GM12891 (cell line): ENCODE results near the gene COP1.

- RRBS = no CpG with 5 or more reads among the region's 1 CpG
These were observed 1.3 kb downstream of the PRDX6 start for GRCh38 chr1:173478458-173478849.

DNA sequence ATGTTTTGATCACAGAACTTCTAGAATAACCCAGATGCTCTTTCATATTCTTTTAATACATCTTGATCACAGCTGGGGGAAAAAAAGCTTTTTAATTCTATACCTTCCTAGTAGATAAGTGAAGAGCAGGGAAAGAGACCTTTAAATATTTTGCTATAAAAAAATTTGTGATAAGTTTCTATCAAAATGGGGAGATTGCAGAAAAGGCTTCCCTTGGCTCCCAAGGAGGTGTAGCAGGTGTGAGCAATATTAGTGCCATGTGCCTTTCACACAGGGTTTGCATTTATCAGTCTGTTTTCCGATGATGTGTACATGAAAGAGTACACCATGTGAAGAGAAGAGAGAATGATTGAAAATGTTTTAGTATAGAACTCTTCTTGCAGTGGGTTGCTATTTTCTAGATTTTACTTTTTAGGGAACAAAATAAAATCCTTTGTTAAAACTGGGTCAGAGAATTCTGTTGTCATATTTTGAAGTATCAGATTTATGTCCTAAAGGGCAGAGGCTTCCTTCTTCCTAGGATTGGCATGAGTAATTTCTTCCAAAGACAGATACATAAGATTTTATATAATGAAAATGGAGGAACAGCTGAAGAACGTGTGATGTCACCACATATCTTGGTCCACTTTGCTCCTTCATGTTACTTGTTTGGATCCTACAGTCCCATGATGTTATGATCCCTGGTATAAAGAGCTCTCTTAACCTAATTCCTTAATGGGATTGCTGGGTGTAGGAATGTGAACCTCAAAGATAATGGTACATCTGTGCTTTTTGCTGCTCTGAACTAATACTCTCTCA, 11.4 kb downstream of the PRDX6 start:
- RRBS = no CpG with 5 or more reads among the region's 2 CpGs

- RRBS = no CpG with 5 or more reads among the region's 12 CpGs
These were observed 12.2 kb downstream of the PRDX6 start for GRCh38 chr1:173489159-173489842.

GRCh38 chr1:173490772-173491636, 13.9 kb downstream of the PRDX6 start:
- RRBS = no CpG with 5 or more reads among the region's 5 CpGs

DNA sequence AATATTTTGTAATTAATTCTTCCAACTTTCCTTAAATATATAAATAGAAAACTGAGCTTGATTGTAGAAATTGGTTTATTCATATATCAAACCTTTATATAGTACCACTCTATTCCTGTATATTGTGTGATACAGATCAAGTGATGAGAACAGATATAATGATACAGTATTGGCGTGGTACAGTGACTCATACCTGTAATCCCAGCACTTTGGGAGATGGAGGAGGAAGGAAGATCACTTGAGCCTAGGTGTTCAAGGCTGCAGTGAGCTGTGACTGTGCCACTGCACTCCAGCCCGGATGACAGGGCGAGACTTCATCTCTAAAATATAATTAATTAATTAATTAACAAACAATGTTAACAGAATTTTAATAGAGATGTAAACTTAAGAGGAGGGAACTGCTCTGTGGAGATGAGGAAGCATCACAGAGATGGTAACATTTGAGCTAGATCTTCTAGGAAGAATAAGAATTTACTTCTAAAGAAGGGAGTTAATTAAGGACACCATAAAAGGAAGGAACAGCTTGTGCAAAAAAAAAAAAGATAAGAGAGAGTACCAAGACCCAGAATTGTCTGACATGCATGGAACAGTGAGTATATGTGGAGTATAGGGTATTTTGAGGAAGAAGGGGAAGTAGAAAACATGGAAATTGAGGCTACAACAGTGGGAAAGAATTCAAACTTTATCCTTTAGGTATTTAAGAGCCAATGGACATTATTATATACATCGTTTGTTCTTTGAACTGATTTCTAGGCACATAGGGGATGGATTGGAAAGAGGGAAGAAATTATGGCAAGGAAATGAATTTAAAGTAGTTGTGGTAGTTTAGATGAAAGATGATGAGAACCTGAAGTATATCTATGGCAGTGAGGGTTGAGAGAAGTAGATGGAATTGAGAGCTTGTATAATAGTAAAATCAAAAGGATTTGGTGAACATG, 5.3 kb downstream of the KLHL20 start:
- RRBS = no CpG with 5 or more reads among the region's 4 CpGs

- RRBS = no CpG with 5 or more reads among the region's 13 CpGs
These were observed 12.0 kb downstream of the KLHL20 start for GRCh38 chr1:173726757-173727294.

DNA sequence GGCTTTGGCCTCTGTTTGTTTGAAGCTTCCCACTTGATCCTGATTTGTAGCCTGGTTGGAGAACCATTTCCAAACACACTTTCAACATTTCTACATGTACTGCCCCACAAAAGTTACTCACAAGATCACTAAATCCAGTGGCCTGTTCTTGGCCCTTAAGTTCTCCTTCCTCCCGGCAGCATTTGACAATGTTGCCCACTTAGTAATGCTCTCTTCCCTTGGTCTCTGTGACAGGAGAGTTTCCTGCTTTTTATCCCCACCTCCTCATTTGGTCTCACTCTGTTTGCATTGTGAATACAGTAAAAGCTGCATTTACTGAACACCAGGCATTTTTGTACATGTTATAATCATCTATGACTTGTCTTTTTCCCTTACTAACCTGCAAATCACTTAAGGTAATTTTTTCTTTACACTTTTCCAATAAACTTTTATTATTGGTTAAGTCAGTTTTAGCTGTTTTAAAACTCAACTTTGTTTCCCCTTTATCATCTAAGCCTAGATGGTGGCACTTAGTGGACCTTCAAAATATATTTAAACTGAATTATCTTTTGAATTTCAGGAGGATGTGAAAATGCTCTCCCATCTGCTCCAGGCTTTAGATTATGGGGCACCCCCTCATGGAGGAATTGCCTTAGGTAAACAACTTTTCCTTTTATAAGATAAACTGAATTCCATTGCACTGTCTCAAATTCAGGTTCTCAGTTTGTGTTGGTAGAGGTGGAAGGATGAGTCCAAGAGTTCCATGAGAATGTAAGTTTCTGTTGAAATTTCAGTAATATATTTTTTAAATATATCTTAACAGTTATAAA, 11.9 kb upstream of the ZBTB37 start:
- RRBS = no CpG with 5 or more reads among the region's 1 CpG

DNA sequence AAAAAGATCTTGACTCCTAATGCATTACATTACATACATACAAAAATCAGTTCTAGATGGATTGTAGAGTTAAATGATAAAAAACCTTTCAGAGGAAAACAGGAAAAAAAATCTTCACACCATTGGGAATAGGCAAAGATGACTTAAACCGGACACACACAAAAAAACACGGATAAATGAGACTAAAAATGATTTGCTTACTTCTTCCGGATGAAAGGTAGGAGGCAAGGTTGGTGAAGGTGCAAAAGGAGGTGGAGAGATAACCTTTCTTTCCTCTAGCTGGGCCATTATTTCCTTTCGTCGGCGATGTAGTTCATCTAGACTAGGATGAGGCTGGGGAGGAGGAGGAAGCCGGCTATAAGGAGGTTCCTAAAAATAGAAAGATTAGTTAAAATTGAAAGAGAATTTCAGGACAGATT, 43.8 kb upstream of the SERPINC1 start:
- RRBS = no CpG with 5 or more reads among the region's 7 CpGs

- RRBS = no CpG with 5 or more reads among the region's 3 CpGs
These were observed 51.7 kb downstream of the RC3H1 start for GRCh38 chr1:173970286-173970938.

DNA sequence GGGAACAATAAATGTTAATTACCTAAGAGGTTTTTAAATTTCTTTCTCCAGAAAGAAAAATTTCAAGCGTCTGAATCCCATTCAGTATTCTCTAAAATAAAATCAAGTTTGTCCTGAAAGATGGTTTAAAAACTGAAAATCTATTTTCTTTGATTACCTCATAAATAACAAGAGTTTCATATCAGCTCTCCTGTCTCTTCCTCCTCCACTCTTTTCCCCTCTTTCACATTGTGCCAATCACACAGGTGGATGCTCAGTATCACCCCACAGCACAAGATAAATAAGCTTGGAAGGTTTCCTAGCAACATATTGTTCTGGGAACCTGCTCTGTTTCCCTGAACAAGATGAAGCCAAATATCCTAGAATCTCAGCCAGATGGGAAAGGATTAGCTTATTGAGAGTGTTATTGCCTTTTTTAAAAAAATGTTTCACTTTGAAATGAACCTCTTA, 45.7 kb upstream of the CACYBP start:
- RRBS = no CpG with 5 or more reads among the region's 1 CpG

- RRBS = no CpG with 5 or more reads among the region's 5 CpGs
These were observed 10.2 kb upstream of the CACYBP start for GRCh38 chr1:174989321-174990198.

- RRBS = no CpG with 5 or more reads among the region's 3 CpGs
These were observed 998 bp downstream of the CACYBP start for GRCh38 chr1:175000845-175001044.

GRCh38 chr1:175011189-175011873, 11.6 kb downstream of the CACYBP start:
- RRBS = no CpG with 5 or more reads among the region's 3 CpGs

DNA sequence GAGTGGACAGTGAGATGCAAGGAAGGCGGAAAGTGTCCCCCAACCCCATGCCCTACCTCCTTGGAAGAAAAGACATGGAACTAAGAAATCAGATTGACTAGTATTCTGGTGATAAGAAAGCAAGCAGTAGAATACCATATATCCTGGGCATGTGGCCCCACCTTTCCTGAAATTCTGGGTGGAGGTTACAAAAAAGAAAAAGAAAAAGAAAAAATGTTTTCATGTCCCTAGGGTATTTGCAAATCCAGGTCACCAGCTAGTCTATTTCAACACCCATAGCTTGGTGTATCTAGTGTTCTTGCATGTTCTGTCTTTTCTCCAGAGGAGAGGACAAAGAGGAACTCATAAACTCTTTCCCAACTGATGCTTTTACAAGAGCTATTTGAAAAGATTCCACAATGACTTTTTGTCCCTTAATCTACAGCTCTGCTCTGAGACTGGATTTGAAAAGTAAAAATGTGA, 126.4 kb upstream of the KIAA0040 start:
- RRBS = no CpG with 5 or more reads among the region's 1 CpG

GRCh38 chr1:175598808-175599890, 144.2 kb downstream of the TNR start:
- RRBS = 69% methylated on average over 6 of the region's 60 CpGs

- RRBS = no CpG with 5 or more reads among the region's 5 CpGs
These were observed 96.4 kb upstream of the TNR start for GRCh38 chr1:175839807-175840150.

GRCh38 chr1:175968441-175968640, 224.9 kb upstream of the TNR start:
- RRBS = no CpG with 5 or more reads among the region's 1 CpG

DNA sequence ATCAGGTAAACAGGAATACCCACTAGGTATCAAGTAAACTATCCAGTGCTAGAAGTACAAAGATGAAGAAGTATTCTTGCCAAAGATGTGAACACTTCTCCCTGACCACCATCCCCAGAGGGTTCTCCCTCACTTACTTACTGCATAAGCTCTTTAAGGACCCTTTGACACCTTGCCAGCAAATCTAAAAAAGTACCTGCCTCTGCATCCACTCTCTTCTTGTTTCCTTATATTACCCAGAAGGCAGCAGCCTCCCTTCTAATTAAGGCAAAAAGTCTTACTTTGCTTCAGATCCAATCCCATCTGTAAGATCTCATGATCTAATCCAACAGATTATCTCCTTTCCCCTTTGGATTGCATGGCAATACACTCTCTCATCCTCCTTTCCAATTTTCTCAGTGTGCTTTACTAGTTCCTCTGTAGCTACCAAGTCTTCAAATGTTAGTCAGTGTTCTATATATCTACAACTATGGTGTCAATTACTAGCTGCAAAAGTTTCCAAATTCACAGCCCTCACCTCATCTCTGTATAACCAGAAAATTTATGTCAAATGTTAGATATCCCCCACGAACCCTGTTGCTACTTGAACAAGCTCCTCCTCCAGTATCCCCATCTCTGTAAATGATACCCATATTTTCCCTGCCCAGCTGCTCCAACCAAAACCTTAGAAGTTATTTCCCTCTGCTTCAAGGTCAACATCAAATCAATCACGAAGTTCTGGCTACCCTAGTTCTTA, 137.4 kb downstream of the COP1 start:
- RRBS = no CpG with 5 or more reads among the region's 2 CpGs

- RRBS = no CpG with 5 or more reads among the region's 5 CpGs
These were observed 32.0 kb downstream of the COP1 start for GRCh38 chr1:176174834-176175737.

- RRBS = 3% methylated on average over 10 of the region's 94 CpGs
These were observed at the start of gene COP1 for GRCh38 chr1:176206938-176207841. Gene COP1 (minus strand): TSS chr1:176207286.